Measurements from ENCODE around the genes PIK3C2B, TMCC2, KLHDC8A and CDK18.

DNA sequence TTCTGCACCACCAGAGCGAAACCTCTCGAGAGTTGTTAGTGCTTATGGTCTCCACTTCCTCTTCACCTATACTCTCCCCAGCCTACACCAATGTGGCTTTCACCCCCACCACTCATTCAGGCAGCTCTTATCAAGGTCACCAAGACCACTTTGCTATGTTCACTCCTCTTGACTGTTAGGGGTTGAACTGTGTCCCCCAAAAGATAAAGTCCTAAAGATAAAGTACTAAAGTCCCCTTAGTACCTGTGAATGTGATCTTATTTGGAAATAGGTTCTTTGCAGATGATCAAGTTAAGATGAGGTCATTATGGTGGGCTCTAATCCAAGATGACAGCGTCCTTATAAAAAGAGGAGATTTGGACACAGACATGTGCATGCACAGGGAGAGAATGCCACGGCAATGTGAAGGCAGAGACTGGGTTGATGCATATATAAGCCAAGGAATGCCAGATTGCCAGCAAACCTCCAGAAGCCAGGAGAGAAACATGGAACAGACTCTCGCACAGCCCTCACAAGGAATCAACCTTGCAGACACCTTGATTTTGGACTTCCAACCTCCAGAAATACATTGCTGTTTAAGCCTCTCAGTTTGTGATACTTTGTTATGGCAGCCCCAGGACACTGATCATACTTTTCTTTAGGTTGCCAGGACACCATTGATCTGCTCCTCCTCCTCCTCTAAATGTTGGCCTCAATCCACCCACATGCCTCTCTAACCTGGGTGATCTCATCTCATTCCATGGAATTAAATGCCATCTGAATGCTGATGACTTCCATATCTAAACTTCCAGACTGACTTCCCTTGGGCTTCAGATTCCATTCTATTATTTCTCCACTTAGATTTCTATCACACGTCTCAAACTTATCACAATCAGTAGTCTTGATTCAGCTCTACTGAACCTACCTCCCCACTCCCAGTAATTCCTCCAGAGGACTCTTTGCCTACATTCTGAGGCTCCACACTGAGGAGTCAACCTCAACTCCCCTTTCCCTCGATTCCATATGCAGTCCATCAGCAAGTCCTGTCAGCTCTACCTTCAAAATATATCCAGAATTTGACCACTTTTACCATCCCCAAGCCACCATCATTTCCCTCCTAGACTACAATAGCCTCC is 7.3 kb upstream of the PPP1R15B start:
- PRO-cap, result no peak

DNA sequence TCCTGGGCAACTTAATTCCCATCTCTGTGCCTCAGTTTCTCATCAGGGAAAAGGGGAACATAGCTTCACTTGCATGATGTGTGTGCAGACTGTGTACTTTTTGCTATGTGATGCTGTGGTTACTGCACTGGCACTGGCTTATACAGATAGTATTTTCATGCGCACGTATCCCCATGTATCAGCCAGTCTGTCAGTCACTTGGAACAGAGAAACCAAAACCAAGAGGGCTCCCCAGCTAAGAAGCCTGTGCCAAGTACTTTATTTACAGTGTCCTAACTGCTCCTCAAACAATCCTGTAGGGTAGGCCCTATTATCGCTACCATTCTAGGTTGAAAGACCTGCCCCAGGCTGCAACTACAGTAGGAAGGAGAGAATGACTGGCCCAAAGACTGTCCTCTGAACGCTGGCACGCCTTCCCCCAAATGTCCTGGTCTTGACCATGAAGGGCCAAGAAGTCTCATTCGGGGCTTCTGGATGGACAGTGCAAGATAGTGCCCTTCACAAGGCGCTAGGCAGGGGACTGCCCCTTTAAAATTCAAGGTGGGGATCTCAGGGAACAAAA is 40.1 kb upstream of the PPP1R15B start:
- PRO-cap, result no peak

GRCh38 chr1:204493989-204494899 is at the start of gene PIK3C2B:
Gene PIK3C2B (minus strand): TSS chr1:204494805.
- PRO-cap, result bidirectional peak, plus-strand start at chr1:204494935, minus-strand start at chr1:204494664

GRCh38 chr1:204542688-204543133 is 26.5 kb downstream of the MDM4 start:
- PRO-cap, result no peak

DNA sequence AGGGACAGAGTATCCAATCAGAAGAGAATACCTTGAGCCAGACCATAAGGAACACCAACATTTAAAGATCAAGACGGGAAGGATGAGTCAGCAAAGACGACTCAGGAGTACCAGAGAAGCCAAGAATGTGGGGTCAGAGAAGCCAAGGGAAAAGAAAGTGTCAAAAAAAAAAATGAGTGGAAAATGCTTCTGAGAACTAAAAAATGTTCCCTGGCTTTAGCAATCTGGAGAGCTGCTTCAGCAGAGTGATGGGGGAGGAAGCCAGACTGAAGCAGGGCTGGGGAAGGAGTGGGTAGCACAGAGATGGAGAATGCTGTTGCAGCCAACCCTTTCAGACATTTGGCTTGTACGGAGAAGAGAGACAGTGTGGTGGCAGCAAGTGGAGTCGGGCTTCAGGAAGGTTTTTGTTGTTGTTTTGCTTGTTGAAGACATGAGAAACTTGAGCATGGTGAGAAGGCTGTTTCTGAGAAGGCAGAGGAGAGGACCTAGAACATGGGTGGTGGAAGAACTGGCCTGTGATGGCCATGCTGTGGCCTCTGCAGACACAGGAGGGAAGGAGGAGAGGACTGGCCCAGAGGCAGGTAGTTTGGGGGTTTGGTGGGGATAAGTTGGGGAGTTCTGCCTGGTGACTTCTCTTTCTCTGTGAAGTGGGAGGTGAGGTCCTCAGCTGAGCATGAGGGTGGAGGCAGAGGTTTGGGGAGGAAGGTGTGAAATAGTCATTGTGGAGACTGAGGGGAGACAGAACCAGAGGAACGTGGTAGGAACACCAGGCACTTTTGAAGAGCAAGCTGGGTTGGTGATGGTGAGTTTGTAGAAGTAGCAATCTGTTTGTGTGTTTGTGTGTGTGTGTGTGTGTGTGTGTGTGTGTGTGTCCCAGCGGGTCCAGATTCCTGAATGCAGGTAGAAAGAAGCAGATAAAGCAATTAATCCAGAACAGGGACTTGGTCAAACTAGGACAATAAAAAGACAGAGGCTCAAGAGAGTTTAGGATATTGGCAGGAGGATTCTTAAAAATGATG is 14.7 kb downstream of the LRRN2 start:
- PRO-cap, result no peak

DNA sequence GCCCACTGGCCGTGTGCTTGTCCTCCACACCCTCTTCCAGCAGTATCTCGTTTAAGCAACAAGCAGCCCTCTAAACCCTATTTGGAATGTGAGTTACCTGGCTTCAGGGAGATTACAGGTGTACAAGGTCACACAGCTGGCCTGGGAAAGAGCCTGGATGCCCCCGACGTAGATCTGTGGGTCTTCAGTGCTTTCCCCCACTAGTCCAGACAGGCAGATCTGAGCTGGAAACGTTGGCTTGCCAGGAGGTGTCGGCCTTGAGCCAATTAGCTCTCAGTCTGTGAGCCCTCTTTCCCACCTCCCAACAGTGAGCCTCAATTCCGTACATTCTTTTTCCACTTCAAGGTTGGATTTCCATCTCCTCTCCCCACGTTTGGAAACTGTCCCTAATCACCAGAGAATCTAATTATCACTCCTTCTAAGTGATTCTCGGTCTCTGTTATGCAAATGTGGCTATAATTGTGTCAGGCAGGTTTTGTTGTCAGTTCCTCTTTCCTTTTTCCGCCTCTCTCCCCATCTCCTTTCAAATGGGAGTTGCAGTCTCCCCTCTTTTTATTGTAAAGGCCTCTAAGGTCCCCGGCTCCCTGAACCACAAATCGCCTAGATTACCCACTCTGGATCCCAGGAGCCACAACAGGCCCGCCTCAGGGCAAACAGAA is 29.3 kb upstream of the LRRN2 start:
- PRO-cap, result no peak

GRCh38 chr1:204990534-204991097 is 52.4 kb upstream of the CNTN2 start:
- PRO-cap, result no peak

DNA sequence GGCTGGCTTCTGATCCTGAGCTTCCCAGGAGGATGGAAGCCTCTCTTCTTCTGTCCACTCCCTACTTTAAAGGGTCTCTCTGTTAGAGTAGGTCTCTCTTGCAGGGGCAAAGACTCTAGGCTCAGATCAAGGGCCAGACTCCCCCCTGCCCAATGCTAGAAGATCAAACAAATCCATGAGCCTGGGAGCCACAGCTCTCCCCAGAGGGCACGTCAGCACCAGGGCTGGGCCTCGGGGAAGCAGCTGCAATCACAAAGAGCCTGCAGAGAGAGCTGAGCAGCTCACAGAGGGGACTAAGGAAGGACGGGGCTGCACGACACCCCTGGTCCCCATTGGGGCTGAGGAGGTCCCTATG is 3.8 kb downstream of the CNTN2 start:
- PRO-cap, result no peak

GRCh38 chr1:205227456-205228427 is at the start of gene TMCC2:
Gene TMCC2 (plus strand): TSS chr1:205227946.
- PRO-cap, result bidirectional peak, plus-strand start at chr1:205227934, minus-strand start at chr1:205227734; unidirectional peak, minus-strand start at chr1:205228164; unidirectional peak, minus-strand start at chr1:205228227; bidirectional peak, plus-strand start at chr1:205228583, minus-strand start at chr1:205228344

GRCh38 chr1:205261510-205261774 is 33.7 kb downstream of the TMCC2 start:
- PRO-cap, result no peak

GRCh38 chr1:205356404-205357480 is at the start of gene KLHDC8A:
Gene KLHDC8A (minus strand): TSS chr1:205356922.
- PRO-cap, result bidirectional peak, plus-strand start at chr1:205356642, minus-strand start at chr1:205356480; bidirectional peak, plus-strand start at chr1:205357223, minus-strand start at chr1:205356895

GRCh38 chr1:205376180-205376694 is 19.5 kb upstream of the KLHDC8A start:
- PRO-cap, result unidirectional peak, minus-strand start at chr1:205376334

- PRO-cap, result no peak
Measured at GRCh38 chr1:205430648-205431088, 8.8 kb upstream of the LEMD1 start.

DNA sequence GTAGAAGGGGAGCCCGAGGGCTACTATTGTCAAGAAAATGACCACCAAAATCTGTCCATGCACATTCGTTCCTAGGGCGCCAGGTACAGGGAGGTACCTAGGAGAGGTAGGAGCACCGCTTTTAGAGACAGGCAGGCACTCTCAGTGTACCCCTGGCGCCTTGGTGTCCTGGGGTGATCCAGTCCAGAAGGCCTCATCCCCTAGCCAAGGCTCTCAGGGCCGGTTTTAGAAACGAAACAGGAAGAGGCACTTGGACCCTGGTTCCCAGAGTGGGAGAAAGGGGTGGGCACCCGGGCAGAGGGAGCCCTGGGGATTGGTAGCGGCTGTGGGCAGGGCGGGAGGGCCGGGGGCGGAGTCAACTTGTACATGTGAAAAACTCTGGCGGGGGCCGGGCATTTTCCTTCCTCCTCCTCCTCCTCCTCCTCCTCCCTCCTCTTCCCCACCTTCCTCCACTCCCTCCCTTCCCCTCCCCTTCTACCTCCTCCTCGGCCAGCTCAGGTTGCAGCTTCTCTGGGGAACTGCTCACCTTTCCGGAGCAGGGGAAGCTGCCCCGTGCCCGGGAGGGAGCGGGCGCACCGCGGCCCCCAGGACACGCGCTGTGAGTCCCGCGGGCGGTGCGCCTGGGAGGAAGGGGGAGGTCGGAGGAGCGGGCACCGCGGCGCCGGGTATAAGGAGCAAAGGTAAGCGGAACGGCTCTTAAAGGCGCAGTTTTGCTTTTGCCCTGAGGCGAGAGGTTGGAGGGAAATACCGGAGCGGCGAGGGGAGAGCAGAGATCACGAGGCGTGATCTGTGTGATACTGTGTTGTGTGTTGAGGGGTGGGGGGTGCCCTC is at the start of gene CDK18:
TSS of gene CDK18 (plus strand) at position 471 of the 831 bp plus-strand sequence.
- PRO-cap, result no peak

- PRO-cap, result no peak
Measured at GRCh38 chr1:205512502-205512873, 8.0 kb downstream of the CDK18 start.

GRCh38 chr1:205565689-205566318 is 3.0 kb upstream of the MFSD4A start:
- PRO-cap, result no peak

DNA sequence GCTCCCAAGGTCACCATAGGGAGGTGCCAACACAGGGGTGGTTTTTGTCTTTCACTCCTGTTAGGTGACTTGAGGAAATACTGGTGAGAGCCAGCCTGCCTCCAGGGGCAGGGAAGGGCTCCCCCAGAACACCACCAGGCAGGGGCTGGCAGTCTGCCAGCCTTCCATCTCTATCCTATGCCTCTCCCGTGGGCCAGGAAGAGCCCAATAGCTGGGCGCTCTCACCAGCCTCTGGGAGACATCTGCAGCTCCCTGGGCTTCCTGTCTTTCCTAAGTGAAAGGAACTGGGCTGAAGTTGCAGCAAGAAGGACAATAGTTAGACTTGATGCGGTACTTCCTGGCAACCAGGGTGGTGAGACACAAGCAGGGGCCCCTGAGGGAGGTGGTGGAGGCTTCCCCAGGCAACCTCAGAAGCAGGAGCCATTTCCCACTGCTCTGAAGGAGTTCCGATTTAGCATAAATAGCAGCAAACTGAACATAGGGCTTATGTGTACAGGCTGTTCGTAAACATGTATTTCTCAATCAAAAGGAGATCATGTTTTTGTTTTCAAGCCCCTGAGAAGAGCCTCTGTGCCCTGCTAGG is 14.1 kb downstream of the MFSD4A start:
- PRO-cap, result no peak

- PRO-cap, result no peak
Measured at GRCh38 chr1:205676418-205676961, 3.8 kb downstream of the SLC45A3 start.

DNA sequence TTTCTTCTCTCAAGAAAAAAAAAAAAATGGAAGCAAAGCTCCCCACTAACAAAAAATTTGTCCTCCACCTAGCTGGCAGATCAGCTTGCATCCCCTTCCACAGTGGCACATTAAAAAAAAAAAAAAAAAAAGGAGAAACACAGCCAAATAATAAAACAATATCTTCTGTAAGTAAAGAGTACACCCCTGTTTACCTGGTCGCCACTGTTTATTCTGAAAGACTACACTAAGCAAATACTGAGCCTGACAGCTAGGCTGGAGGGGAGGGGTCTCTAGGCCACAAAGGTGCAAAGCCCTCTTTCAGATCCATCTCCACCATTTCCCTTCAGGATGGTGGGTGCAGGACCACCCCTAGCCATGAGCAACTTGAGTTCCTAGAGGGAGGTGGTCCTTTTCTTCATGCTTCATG is 22.7 kb upstream of the SLC45A3 start:
- PRO-cap, result no peak

- PRO-cap, result no peak
Measured at GRCh38 chr1:205719246-205720193, 30.5 kb downstream of the NUCKS1 start.

Data from ReNcell CX (cell line).